Hair follicular keratinocyte (primary cell): ENCODE data around the gene DMGDH.

GRCh38 chr5:77688521-77689246 lies 50.2 kb upstream of the OTP start:
- RAMPAGE, long total RNA = no peak

DNA sequence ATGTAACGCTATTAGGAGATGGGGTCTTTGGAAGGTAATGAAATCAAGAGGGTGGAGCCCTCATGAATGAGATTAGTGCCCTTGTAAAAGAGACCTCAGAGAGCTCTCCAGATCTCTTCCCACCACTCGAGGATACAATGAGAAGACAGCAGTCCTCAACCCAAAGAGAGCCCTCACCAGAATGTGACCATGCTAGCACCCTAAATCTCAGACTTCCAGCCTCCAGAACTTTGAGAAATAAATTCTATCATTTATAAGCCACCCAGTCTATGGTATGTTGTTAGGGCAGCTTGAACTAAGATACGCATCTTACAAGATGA lies 12.7 kb downstream of the TBCA start:
- RAMPAGE, long total RNA = no peak

GRCh38 chr5:77770994-77771494 lies 5.1 kb downstream of the TBCA start:
- RAMPAGE, long total RNA = no peak

DNA sequence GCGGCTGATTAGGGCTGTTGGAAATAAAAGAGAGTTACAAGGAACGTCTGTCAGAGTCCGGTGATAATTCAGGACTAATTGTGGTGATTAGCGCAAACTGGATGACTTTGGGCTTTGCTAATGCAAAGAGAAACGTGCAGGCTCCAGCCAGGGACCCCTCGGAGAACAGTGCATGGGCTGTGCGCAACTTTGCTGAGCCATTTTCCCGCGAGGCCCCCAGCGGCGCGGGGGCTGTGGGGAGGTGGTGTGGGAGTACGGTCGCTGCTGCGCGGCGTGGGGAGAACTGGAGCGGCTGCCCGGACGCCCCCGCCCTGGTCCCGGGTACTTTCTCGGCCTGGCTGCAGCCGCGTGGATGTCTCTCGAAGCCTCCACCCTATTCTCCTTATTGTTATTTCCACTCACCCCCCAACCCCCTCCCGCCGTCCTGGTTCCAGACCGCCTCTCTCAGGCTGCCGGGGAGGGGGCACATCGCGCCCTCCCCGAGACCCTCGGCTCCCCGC lies 68.4 kb upstream of the TBCA start:
- RAMPAGE, long total RNA = no peak

DNA sequence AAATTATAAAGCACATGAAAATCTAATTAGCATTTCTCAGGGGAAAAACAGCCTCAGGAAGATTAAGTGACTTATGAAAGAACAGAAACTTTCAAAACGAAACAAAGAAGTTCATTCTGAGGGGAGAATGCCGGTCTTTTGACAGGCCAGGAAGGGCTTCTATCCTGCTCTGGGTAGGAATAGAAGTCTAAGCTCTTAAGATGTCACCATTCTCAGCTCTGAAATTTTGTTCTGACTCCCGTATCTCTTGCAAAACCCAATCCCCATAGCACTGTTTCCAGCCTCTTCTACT lies 161.4 kb upstream of the TBCA start:
- RAMPAGE, long total RNA = no peak

- RAMPAGE, long total RNA = no peak
Observed at GRCh38 chr5:77972741-77973213, 196.6 kb upstream of the TBCA start.

- RAMPAGE, long total RNA = no peak
Observed at GRCh38 chr5:78115916-78116410, 178.5 kb downstream of the AP3B1 start.

- RAMPAGE, long total RNA = no peak
Observed at GRCh38 chr5:78215929-78216401, 78.5 kb downstream of the AP3B1 start.

DNA sequence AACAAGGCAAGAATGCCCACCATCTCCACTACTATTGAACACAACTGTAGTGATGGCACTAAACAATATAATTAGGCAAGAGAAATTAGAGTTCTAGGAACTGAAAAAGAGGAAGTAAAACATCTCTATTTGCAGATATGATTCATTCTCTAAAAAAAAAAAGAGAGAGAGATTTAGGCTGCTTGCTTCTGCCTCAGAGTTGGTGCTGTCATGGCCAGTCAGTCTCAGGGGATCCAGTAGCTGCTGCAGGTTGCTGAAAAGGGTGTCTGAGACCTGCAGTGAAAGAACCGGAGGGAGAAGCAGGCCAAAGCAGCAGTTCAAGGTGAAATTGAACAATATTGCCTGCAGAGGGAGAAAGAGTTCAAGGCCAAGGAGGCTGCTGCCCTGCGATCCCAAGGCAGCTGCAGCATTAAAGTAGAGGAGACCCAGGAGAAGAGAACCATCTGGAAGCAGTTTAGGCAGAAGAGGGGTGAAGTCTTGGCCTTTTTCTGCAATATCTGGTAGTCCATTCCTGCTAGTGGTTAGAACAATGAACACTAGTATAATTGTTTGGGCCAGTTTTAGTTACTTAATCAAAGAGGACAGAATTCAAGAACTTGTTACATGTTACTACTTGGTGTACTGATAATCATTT lies 72.4 kb downstream of the AP3B1 start:
- RAMPAGE, long total RNA = no peak

DNA sequence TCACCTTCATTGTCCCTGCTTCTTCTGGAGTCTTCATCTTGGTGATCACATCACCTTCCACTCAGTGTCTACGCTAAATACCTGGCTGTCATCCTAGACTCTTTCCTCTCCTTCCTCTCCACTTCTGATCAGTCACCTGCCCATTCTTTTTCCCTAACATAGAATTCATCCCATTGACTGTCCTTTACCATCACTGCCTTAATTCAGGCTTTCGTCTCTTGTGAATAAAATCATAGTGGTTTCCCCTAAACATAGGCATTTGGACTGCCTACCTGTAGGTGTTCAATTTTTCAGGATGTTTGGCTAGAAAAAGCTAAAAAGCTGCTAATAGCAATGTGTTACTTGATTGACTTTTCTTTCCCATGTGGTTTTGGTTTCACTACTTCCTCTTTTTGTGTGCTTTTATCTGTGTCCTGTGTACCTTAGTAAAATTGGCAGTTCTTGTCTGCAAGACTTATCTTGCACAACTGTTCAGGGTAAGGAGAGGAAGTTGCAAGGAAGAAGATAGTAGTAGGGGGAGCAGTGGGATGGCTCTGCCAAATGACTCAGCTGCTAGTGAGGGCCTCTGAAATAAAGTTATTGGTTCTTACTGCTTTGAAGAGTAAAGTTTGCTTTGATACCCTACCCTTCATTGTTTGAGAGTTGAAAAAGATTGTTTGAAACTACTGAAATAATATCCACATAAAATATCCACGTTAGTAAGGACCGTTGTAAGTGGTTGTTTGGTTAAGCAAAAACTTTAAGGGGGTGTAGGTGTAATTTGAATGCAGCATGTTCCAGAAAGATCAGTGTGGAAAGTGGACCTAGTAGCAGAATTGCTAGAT lies 123.3 kb downstream of the SCAMP1 start:
- RAMPAGE, long total RNA = no peak

- RAMPAGE, long total RNA = no peak
Observed at GRCh38 chr5:78530392-78530947, 118.1 kb downstream of the LHFPL2 start.

DNA sequence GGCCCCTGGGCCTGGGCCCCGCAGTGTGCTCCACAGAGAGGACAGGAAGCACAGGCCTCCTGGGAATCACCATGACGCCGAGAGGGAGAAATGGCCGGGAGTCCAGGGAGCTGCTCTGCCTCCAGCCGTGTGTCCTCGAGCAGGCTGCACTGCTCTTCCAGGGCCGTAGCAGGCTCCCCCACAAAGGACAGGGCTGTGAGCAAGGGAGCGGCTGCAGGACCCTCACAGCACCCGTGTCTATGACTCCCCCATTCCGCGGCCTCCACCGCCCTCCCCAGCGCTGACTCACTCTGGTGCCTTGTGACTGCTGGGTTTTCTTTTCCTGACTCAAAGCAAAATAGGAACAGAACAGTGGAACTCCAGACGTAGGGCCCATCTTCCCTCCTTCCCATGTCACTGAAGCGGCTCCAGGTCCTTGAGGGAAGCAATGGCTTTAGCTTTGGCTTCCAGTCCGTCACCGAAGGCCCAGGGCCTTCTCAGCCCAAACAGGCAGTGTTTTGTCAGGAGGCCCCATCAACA lies 114.3 kb downstream of the LHFPL2 start:
- RAMPAGE, long total RNA = no peak

DNA sequence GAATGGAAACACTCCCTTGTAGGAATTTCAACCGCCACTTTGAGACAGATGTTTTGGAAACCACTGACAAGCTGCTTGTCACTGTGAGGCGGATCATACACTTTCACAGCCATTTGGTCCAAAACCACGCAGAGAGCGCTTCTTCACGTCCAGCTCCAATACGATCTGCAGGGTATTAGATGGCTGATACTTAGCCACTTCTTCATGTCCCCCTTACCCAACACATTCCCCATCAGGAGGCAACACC lies 103.6 kb downstream of the LHFPL2 start:
- RAMPAGE, long total RNA = no peak

DNA sequence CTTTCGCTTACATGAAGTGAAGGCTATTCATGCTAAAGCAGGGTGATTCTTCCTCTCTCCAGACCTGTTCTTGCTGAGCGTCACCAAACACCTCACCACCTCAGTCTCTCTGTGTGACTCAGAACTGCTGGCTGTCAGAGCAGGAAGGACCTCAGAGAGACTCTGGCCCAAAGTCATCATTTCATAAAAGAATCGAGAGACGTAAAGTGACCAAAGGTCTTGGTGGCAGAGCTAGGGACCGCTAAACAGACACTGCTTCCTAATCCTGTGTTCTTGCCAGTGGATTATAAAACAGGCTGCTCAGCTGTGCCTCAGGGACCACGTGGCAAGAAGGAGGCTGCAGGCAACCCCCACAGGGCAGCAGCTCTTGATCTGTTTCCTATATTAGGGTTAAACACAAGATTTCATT lies 73.8 kb downstream of the LHFPL2 start:
- RAMPAGE, long total RNA = no peak

GRCh38 chr5:78593357-78594145 lies 55.0 kb downstream of the LHFPL2 start:
- RAMPAGE, long total RNA = no peak

- RAMPAGE, long total RNA = no peak
Observed at GRCh38 chr5:78709993-78710387, 61.4 kb upstream of the LHFPL2 start.

DNA sequence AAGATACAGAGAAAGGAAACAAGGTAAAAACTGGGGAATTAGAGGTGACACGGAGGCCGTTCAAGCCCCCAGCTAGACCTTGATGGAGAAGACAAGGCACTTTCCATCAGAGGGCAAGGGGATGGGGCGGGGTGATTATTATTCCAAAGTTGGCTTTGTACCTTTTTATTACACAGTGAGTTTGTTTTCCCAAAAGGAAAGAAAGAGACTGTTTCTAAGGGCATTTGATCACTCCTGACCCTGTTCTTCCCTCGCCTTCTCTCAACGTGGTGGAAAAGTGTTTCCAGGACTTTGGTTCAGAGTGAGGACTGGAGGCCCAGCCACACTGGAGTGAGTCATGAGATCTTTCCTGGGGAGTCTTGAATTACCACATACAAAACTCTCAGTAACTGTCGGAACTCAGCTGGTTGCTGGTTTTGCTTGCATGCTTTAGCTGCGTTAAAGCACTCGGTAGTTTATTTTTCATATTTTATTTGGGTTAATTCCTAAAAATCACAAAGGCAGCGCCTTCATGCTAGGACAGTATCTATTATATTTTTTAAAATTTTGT lies 77.9 kb downstream of the ARSB start:
- RAMPAGE, long total RNA = no peak

- RAMPAGE, long total RNA = no peak
Observed at GRCh38 chr5:79069381-79069803, at the start of gene DMGDH. TSS of gene DMGDH (minus strand) at chr5:79069674.

GRCh38 chr5:79071075-79071736 lies 1.6 kb downstream of the BHMT2 start:
- RAMPAGE, long total RNA = no peak

DNA sequence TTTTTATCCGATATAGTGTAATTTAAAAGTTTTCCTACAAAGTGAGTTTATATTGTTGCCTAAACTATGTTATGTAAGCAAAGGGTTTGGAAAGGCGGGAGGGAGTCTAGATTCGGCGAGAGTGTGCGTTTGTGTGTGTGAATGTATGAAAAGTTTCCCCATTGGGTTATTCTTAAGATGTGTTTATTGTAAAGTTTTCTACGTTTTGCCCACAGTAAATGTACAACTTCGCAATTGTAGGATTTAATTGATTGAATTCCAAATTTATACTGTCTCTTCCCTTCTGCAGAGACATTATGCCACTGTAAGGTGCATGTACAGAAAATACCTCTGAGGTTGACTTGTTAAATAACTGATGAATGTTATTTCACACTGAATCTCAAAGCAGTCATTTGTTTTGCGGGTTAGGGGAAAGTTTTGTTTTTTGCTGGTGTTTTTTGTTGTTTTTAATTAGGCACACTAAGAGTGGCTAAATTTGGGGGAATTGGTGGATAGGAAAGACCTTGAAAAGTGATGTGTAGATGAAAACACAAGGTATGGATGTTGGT lies 89.9 kb downstream of the JMY start:
- RAMPAGE, long total RNA = no peak